ENCODE measurements around a stretch of chr21.

DNA sequence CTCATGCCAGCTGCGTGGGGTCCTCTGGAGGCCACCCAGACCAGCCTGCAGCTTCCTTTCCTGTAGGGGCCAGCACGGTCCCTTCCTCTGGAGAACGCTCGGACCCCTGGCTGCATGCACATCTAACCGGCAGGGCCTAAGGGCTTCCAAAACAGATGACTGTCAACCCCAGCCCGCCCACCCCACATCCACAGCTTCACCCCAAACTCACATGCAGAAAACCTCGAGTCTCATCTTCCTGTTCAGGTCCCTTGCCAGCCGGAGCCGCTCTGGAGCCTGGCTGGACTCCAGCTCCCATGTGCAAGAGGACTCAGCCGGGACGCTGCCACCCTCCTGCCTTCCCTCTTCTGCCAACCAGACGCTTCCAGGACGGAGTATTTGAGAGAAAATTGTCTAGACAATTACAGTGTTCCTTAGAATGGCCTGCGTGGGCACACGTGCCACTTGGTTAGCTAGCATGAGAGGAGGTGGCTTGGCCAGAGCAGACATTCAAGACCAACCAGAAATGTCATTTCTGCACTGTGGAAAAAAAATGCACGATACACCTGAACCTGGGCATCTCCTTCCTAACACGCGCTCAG lies 548 bp downstream of the CLDN14 start:
- PRO-cap, 2 experiments: no peak in any of the 2 experiments

DNA sequence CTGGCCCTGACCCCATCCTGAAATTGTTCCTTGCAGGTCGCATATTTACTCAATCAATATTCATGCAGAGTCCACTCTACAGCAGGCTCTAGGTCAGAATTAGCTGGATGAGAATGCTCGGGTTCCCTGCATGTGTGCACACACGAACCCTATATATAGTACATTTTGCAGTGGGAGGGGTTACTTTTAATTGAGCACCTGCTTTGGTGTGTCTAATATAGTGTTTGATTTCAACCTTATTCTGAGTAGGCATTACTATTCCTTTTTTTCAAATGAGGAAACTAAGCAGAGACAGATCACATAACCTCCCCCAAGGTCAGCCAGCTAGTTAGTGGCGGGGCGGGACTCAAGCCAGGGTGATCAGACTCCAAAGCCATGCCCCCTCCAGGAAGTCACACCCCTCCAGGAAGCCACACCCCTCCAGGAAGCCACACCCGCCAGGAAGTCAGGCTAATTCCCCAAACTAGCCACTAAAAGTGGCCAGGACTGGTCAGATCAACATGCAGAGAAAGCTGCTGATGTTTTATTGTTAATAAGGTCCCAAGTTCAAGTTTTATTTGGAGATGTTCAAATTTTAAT lies 106.4 kb downstream of the HLCS start:
- PRO-cap, 2 experiments: no peak in any of the 2 experiments

- PRO-cap, 2 experiments: no peak in any of the 2 experiments
These were observed 105.5 kb downstream of the HLCS start for GRCh38 chr21:36860998-36861421.

DNA sequence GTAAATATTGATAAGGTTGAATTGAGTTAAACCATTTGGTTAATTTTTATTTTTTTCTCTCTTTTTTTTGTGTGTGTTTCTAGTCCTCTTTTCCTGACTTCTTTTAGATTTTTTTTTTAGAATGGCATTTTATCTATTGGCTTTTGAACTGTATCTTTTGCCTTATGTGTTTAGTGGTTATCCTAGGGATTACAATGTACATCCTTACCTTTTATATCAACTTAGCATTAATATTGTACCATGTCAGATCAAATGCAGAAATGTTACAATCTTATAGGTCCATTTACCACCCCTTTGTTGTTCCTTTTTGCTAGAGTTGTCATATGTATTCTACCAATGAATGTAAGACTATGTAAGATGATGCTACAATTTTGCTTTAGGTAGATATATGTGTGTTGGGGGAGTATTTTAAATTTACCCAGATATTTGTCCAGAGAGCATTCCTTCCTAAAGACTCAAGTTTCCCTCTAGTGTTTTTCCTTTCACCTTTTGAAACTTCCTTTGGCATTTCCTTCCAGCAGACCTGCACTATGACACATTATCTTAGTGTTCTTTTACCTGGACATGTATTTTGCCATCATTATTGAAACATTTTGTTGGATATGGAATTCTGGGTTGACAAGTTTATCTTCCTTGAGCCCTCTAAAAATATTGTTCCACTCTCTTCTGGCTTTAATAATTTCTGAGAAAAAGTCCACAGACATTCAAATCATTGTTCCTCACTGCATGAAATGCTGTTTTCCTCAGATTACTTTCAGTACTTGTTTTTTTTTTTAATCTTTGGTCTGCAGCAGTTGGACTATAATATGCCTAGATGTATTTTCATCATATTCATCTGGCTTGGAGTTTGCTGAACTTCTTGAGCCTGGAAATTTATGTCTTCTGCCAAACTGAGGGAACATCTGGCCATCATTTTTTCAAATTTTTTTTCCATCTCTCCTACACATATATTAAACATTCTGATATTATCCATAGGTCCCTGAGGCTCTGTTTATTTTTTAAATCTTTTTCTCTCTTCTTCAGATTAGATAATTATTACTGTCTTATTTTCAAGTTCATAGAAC lies 88.9 kb downstream of the HLCS start:
- PRO-cap, 2 experiments: no peak in any of the 2 experiments

DNA sequence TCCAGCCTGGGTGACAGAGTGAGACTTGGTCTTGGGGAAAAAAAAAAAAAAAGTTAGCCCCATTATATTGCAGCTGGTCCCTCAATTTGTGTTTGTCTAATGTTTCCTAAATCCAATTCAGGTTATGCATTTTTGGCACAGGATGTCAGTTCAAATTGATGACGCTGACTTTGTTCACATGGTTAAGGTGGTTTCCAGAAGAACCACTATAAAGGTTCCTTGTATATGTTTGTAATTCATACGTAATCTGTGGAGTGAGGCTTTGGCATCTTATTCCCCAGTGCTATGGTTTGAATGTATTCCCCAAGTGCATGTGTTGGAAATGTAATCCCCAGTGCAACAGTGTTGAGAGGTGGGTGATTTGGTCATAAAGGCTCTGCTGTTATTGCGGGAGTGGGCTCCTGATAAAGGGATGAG lies 19.3 kb upstream of the HLCS start:
- PRO-cap, 2 experiments: peak in 2 of 2 experiments; most common plus-strand start position 239 of the sequence (in 2); most common minus-strand start position 98 of the sequence (in 2)

- PRO-cap, 2 experiments: no peak in any of the 2 experiments
These were observed 92.5 kb downstream of the TTC3 start for GRCh38 chr21:37165318-37166142.

GRCh38 chr21:37197755-37198560 lies 69.2 kb downstream of the VPS26C start:
- PRO-cap, 2 experiments: no peak in any of the 2 experiments

DNA sequence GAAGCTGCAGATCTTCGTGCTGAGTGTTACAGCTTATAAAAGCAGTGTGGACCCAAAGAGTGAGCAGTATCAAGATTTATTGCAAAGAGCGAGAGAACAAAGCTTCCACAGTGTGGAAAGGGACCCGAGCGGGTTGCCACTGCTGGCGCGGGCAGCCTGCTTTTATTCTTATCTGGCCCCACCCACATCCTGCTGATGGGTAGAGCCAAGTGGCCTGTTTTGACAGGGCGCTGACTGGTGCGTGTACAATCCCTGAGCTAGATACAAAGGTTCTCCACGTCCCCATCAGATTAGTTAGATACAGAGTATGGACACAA lies 15.4 kb upstream of the VPS26C start:
- PRO-cap, 2 experiments: no peak in any of the 2 experiments

DNA sequence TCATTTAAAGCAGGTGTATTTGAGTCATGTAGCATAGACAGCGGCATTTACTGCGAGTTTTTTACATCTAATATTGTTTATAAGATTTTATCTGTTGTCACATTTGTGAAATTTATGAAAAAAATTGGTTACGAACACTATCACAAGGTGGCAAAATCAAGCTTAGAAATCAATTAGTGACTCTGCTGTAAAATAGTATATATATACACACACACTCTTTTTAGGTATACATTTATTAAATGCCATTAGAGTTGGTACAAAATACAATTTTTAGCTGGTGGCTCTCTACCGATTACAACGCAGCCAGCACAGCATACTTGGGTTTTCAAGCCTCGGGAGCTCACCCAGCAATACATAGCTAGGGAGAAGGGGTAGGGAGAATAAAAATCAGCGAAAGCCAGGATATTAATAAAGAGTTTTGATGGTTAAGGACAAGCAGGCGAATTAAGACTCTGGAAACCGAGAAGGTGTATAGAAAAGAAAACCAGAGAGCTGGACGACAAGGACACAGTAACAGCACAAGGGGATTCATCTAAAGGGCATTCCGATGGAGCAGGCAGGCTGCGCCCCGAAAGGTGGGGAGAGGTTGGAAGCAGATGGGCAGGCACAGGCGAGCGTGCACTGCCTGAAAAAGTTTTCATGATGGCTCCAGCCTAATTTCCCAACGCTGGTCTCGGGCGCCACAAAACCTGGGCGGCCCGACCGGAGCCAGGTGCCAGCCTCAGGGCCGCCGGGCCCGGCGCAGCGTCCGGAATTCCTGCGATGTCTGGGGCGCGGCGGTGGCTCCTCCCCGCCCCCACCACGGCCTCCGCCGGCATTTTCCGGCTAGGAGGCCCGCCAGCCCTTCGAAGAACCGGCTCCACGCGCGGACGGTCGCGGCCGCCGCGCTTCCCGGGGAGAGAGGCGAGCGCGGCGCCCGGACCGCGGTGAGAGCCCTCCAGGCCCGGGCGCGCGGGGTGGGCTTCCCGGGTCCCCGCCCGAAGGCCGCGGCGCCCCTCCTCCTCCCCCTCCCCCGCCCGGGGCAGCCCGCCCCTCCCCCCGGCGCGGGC lies 989 bp upstream of the DYRK1A start:
- PRO-cap, 2 experiments: peak in 2 of 2 experiments; most common plus-strand start position 487 of the sequence (in 1); most common minus-strand start position 768 of the sequence (in 2)

DNA sequence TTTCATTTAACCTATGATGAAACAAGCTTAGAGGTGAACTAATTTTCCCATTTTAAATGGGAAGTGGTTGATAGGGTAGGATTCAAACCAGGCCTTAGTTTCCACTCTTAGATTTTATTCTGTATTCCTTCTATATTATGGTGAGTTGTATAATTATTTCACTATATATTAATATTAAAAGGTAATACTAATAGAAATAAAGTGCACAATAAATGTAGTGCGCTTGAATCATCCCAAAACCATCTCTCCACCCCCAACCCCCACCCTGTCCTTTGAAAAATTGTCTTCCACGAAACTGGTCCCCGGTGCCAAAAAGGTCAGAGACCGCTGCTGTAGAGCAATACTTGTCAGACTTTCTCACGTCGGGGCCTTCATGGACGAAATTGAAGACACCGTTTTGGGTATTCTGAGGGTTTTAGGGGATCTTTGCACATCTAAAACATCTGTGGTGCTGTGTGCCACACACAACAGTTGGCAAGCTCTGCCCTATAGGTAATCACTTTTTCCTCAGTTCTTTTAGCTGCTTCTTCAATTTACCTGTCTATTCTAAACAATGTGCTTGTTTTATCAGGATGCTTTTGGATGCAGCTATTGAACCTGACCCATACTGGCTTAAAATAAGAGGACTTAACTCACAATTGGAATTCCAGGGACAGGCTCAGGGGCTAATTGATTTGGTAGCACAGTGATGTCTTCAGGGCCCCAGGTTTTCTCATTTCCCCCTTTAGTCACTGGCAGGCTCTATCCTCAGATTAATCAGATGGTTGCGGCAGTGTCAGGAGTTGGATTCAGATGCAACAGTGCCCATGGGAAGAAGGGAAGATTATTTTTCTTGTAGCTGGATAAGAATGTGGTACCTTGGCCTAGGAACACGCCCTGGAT lies 19.7 kb downstream of the DYRK1A start:
- PRO-cap, 2 experiments: no peak in any of the 2 experiments

- PRO-cap, 2 experiments: no peak in any of the 2 experiments
These were observed 26.7 kb downstream of the DYRK1A start for GRCh38 chr21:37393050-37393882.

DNA sequence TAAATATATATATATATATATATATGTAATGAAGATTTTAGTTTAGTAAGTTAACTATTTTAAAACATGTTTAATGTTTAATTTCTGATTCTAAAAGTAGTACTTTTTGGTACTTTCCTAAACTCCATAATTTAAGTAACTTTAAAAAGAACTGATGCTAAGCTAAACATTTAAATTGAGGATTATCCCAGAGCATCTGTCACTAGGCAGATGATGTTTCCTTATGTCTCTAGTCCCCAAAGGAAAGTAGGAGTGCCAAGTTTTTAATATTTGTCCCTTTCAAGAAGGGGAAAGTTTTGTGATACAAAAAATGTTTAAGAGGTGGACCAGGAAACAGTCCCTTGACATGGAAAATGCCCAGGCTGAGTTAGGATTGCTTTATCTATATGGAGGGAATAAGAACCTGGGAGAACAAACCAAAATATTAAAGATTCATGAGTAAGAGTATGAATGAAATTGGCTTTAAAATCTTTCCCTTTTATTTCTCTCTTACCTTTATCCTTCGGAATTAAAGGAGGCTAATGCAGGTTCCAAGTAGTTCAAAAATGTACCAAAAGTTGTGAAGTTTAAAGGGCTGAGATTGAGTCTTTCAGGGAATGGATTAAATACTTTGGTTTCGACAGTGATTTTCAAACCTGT lies 66.6 kb downstream of the DYRK1A start:
- PRO-cap, 2 experiments: no peak in any of the 2 experiments

- PRO-cap, 2 experiments: peak in 1 of 2 experiments; most common plus-strand start chr21:37437048 (in 1)
These were observed 70.0 kb downstream of the DYRK1A start for GRCh38 chr21:37436504-37437138.

DNA sequence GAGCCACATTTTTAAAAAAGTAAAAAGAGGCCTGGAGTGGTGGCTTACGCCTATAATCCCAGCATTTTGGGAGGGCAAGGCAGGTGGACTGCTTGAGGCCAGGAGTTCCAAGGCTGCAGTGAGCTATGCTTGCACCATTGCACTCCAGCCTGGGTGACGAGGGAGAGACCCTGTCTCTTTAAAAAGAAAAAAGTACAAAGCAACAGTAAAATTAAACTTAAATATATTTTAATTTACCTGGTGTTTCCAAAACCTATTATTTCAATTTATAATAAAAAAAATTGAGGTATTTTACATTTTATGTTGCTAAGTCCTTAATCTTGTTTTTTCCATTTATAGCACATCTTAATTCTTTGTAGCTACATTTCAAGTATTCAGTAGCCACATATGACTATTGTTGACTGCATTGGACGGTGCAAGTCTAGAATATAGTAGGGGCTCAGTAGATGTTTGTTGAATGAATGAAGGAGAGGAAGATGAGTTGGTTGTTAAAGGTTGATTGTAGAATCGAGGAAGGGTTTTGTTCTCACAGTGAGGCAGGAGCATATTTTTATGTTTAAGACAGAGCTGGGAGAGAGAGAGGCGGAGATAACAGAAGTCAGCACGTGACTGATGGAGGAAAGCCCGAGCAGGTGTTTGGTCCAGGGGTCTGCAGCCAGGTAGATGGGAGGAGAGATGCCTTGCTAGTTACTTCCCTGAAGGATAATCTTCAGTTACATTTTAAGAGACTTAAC lies 86.5 kb downstream of the DYRK1A start:
- PRO-cap, 2 experiments: no peak in any of the 2 experiments

DNA sequence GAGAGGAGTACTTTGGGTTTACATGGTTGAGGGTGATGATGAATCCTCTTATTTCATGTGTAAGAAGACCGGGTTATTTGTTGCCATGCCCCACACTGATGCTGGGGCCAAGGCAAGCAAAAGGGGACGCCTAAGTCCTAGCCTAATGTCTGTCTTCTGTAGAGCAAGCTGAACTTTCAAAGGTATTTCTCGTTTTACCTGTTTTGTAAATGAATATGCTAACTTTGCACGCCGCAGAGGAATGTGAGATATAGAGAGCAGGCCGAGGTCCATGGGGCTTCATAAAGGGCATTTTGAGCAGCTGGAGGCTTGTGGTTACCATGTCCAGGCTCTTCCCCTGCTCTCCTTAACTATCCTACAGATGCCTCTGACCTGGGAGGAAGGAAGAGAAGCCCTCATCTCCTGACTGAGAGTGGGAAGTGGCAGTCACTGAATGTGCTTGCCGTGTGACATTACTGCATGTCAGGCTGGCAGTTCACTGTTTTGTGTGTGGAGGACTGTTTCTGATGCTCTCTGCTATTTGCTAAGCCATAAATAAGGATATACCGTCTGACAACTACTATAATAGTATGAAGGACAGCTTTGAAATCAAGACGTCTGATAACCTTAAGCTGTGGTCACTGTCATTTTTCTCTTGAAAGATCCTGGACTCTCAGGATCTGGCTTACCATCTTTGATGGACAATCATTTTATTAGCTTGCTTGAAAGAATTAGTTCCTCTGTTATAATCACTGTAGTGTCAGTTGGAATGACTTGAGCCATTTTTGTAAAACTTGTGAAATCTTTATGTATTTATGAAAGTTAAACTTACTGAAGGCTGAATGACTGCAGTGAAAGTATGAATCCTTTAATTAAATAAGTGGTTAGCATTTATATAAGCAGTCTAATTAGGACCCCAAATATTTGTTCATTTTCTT lies 92.2 kb downstream of the DYRK1A start:
- PRO-cap, 2 experiments: no peak in any of the 2 experiments

- PRO-cap, 2 experiments: no peak in any of the 2 experiments
These were observed 138.7 kb downstream of the DYRK1A start for GRCh38 chr21:37505241-37505756.

- PRO-cap, 2 experiments: no peak in any of the 2 experiments
These were observed 147.4 kb downstream of the DYRK1A start for GRCh38 chr21:37513784-37514644.

DNA sequence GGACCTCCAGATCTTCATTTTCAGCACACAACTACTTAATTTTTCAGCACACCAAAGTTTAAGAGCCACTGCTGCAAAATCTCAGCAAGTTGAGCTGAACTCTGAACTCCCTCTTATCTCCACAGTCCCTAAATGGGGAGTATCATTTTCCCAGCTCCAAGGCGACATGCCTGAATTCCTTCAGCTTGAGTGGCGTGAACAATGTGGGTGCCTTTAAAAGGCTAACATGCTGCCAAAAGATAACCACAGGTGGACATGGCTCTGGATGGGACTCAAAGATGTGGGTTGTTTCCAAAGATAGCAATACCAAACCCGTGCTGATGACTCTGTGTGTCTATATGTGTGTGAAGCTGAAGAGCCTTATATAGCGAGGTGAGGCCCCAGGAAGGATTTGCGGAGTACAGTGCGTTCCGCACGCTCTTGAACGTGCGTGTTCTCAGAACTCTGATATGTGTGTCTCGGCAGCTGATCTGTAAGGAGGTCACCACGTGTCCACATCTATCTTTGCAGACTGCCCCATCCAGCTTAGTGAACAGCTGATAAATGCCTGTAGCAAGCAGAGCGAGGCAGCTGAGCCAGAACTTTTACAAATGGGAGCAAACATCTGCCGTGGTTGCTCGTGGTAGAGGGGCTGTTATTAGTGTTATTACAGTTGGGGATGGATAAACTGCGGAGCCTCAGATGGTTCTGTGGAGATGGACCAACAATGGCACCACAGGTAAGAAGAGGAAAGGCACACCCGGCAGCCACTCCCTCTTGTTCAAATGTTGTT lies 189.2 kb downstream of the DYRK1A start:
- PRO-cap, 2 experiments: no peak in any of the 2 experiments

- PRO-cap, 2 experiments: no peak in any of the 2 experiments
These were observed 226.4 kb downstream of the DYRK1A start for GRCh38 chr21:37593027-37593348.

DNA sequence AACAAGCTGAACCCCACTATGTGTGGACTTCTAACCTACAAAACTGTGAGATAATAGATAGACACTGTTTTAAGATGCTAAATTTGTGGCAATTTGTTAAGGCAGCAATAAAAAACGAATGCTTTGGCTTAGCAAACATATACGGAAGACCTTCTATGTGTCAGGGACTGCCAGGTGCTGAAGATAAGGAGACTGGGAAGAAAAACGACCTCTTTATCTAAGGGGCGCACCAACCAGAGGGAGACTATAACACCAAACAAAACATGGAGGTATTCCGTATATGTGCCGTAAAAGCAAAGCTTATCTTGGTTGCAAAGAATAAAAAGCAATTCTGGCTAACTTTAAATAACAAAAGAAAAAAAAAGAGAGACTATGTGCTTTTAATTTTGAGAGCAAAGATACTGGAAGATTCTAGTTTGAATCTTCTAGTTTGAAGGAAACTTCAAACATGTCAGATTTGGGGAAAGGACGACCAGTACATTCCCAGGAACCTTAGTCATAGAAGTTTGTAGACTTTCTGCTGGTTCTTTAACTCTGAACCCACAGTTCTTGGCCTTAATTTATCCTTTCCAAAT lies 167.0 kb upstream of the KCNJ15 start:
- PRO-cap, 2 experiments: no peak in any of the 2 experiments

All from cytotoxic T cell (primary cell).